Airway epithelial cell (primary cell): ENCODE measurements around a stretch of chr13.

DNA sequence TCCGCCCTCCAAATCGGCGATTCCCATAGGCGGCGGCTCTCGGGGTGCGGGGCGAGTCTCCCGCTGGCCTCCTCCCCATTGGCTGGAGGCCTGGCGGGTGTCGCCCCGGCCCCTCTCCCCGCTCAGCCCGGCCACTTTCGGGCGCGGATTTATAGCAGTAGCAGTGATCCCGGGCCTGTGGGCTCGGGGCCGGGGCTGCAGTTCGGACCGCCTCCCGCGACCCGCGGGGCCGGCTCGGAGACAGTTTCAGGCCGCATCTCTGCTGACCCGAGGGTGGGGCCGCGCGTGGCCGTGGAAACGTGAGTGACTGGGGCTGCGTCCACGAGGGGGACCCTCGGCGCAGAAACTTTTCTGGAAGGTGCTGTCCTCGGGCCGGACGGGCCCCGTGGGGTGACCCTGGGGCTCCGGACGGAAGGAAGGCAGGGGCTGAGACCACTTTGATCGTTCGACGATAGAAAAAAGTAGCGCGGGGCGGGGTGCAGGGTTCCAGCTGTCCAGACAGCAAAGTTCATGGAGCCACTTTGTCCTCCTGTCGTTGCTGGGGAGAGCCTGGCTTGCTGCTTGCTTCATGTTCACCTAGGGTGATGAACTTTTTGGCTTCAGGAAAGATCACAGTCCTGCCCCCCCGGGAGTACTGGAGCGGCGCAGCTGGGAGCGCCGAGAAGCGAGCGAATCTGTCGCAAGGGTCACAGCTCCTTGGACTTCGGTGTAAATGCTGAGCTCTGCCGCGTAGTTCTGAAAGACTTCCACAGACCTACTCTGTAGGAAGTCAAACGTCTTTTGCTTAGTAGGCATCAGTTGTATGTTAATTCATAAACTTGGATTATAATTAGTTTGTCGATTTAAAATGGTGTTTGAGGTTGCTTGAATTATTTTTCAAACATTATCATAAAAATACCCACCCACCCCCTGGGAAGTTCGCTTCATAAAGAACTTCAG, 2.5 kb downstream of the ING1 start:
- RAMPAGE, long total RNA: start-site peak on the plus strand centred at position 136 of the sequence, 36 bp wide, 33 and 53 reads in 2 replicates

DNA sequence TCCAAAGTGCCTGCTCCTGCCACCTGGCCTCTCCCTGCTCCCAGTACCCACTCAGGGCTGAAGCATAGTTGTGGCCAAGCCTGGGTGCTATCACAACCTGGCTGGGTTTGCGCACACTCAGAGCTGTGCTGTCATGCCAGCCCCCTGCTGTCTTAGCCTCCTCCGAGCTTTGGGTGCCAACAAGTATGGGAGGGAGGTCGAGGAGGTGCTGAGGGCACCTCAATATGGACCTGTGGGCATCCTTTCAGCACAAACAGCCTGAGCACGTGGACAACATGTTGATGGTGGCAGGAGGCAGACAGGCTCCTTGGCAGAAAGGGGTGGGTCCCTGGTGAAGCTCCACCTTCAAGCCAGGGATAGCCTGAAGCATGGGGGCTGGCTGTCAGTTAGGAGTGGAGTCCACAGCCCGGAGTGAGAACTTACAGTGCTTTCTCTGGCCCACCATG, 79.6 kb downstream of the ING1 start:
- RAMPAGE, long total RNA: no peak

DNA sequence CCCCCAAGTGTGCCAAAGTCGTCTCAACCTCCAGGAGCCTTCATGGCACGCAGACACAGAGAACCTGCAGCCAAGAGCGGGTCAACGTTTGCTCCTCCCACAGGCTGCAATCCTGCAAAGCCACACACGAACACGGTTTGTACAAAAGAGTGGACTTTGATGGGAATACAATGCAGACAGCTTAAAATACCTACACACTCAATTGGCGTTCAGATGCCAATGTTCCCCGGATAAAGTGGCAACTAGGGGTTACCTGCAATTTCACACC, 29.3 kb downstream of the ANKRD10 start:
- RAMPAGE, long total RNA: no peak

- RAMPAGE, long total RNA: no peak
Observed at GRCh38 chr13:110898426-110898751, 16.5 kb downstream of the ANKRD10 start.

DNA sequence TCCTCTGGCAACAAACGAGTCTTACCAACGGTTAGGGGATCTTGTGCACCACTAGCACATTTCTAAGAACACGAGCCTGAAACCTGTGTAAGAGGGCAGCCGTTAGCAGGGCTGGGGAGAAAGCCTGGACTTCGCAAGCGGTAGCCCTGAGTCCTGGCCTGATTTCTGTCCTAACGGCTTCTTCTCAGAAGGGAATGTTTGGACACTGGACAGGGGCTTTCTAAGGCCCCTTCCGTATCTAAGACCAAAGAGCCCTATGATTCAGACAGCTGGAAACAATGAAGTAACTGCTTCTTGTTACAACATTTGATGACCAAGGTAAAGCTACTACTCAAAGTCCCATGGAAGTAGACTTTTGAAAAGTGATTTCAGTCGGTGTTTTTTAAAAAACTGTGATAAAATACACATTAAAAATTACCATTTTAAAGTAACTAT, 2.2 kb downstream of the ANKRD10 start:
- RAMPAGE, long total RNA: no peak

- RAMPAGE, long total RNA: no peak
Observed at GRCh38 chr13:110965564-110965947, 50.7 kb upstream of the ANKRD10 start.

- RAMPAGE, long total RNA: no peak
Observed at GRCh38 chr13:111117188-111117696, 2.1 kb downstream of the ARHGEF7 start.

DNA sequence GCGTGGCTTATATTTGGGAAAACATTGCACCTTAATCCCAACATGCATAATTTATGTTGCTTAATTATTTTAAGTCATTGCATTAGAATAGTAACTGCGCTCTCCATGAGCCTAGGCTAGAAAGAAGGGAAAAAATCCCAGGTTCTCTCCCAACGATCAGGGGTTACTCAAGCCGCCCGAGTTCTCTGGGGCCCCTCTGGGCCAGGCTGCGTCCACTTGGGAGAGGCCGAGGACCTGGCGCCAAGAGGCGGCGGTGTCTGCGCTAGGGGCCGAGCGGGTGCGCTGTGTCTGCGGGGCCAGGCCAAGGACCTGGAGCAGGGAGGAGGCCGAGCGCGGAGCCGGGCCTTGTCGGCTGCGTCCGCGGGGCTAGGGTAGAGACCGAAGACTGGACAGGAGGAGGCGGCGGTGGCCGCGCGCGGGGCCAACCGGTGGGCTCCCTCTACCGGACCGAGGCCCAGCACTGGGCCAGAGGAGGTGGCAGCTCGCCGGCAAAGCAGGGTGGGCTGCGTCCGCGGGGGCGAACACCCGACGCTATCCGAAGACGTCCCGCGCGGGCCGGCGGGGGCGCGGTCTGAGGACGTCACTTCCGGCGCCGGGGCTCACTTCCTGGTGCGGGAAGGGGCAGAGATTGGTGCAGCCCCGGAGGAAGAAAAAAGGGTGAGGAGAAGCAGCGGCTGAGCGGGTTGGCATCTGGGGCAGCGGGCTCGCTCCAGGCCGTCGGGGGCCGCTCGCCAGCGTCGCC, 38.1 kb downstream of the ARHGEF7 start:
- RAMPAGE, long total RNA: start-site peak on the plus strand centred at position 633 of the sequence, 26 bp wide, 132 and 80 reads in 2 replicates

DNA sequence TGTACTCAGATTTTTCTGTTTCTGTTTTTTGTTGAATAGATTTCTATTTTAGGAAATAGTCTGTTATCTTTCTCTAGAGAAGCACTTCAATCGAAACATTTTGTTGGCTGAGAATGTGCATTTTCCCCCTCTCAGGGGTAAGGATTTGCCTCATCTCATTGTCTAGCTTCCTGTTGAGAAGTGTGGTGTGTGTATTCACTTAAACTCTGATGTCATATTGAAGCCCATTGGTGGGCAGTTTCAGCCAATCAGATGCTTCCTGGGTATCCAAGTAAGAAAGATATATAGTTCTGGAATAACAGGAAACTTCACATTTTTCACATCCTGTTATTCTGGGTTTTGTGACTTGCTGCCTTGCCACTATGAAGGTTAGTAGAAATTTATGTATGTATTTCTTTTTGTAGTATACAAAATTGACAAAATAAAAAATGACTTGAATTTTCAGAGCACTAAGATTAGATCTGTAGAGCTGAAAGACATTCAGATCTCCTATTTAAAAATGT, 87.7 kb downstream of the ARHGEF7 start:
- RAMPAGE, long total RNA: no peak

DNA sequence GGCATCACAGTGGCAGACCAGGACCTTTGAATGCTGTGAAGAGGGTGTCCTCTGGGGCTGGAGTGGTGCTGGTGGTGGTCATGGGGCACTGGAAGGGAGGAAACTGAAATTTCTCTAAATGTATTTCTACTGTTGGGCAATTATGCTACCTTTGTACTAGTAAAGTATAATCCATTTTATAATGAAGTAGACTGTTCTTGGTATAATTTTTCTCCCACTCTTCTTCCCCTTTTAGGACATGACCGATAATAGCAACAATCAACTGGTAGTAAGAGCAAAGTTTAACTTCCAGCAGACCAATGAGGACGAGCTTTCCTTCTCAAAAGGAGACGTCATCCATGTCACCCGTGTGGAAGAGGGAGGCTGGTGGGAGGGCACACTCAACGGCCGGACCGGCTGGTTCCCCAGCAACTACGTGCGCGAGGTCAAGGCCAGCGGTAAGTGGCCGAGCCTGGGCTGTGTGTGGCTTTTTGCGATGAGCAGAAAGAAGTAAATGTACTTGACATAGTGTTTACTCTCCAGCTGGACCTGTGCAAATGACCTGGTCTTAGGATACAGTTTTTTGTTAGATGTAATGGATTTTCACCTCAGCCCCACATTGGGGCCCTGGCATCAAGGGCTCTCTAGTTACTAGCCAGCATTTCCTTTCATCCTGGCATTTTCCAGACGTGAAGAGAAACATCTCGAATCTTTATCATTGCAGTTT, 102.5 kb downstream of the ARHGEF7 start:
- RAMPAGE, long total RNA: no peak

DNA sequence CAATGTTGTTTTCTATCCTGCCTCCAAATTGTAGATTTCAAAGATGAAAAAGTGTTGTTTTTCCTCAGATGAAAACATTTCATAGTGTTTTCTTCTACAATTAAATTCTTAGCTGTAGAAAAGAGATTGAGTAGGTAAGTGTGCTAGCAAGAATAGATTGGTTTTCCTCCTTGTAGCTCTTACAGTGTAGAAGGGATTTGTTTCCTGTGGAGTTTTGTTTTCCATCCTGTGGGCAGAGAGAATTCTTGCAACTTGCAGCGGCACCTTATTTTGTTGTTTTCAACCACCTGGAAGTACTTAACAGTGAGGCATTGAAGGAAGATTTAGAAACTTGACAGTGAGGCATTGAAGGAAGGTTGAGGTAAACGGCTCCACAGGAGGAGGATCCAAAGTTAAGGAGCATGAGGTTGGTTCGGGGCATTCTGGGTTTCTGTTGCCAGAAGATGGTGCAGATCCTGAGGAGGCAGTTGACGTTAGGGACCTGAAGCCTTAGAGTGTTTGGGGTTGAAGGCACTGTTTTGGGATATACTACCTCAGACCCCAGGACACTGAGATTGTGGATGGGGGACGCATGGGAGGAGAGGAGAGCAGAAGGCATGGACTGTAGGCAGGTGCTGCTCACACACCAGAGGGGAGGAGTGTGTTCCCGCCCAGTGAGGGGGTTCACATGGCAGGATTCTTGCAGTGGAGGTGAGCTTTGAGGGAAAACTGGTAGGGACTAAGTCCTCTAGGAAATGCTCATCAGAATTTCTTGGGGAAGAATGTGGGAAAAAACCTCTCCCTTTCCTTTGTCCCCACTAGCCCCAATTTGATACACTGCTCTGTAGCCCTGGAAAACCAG, 89.1 kb upstream of the TEX29 start:
- RAMPAGE, long total RNA: no peak

- RAMPAGE, long total RNA: no peak
Observed at GRCh38 chr13:111238394-111238874, 82.0 kb upstream of the TEX29 start.

DNA sequence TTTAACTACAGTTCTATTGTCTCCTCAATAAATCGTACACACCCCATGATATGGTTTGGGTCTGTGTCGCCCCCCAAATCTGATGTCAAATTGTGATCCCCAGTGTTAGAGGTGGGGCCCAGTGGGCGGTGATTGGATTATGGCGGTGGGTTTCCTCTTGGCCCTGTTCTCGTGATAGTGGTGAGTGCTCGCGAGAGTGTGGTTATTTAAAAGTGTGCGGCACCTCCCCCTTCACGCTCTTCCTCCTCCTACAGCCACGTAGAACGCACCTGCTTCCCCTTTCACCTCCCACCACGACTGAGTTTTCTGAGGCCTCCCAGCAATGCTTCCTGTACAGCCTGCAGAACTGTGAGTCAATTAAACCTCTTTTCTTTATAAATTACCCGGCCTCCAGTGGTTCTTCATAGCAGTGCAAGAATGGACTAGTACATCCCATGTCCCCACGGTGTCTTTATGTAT, 52.2 kb downstream of the TEX29 start:
- RAMPAGE, long total RNA: no peak

- RAMPAGE, long total RNA: no peak
Observed at GRCh38 chr13:111583961-111584601, 263.6 kb downstream of the TEX29 start.

GRCh38 chr13:111892787-111893604, 174.0 kb upstream of the SOX1 start:
- RAMPAGE, long total RNA: no peak

DNA sequence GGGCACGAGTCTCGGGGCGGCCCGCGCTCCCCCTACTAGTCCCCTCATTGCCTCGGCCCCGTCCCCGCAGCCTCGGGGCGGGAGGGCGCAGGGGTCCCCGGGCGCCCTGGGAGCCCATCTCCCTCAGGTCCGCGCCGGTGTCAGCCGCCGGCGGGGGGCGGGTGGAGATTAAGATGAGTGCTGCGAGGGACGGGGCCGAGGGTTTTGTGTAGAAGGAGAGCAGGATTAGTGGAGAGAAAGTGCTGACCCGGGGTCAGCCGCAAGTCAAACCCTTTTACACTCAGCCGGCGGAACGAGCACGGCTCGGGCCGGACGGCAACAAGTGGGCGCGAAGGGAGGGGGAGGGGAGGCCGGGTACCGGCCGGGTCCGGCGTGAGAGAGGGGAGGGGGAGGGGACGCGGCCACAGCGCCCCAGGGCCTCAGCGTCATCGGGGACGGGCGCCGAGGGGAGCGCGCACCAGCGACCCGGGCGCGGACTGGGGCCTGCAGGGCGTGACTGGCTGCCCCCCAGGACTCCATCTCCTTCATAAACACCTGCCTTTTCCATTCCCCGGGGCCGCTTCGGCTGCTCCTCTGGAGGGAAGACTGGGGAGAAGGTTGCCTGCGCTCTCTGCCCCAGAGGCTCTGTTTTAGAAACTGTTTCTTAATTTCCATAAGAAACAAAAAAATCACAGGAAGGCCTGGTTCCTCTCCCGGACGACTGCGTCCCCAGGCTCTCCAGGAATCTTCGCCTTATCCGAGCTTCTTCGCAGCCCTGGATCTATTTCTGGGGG, 6.4 kb downstream of the SOX1 start:
- RAMPAGE, long total RNA: no peak

DNA sequence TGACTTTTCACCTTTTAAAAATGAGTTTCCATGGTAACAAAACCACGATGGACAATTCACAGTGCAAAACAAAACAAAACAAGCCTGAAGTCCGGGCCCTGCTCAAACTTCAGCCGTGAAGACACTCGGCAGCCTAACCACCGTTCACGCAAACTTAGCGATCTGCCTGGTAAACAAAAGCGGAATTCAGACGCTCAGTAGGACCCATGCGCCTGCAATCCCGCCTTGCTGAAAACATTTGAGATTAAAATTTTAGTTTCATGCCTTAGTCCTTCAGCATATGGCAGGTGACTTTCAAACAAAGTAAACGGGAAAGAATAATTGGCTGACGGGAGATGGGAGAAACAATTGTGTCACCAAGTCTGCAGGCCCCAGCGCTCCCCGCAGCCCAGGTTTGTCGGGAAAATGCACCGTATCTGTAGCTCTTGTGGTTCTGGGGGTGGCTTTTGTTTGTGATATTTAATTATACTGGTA, 94.5 kb downstream of the SOX1 start:
- RAMPAGE, long total RNA: no peak

- RAMPAGE, long total RNA: no peak
Observed at GRCh38 chr13:112193620-112194212, 126.8 kb downstream of the SOX1 start.

- RAMPAGE, long total RNA: no peak
Observed at GRCh38 chr13:112225734-112226309, 150.3 kb upstream of the SPACA7 start.

GRCh38 chr13:112229462-112229974, 146.6 kb upstream of the SPACA7 start:
- RAMPAGE, long total RNA: no peak